Skin of body (tissue), 2 donors: ENCODE measurements around the genes IGF2 and INS.

- RAMPAGE, long total RNA = no peak
Observed at GRCh38 chr11:1747079-1747684, 3.2 kb downstream of the IFITM10 start.

DNA sequence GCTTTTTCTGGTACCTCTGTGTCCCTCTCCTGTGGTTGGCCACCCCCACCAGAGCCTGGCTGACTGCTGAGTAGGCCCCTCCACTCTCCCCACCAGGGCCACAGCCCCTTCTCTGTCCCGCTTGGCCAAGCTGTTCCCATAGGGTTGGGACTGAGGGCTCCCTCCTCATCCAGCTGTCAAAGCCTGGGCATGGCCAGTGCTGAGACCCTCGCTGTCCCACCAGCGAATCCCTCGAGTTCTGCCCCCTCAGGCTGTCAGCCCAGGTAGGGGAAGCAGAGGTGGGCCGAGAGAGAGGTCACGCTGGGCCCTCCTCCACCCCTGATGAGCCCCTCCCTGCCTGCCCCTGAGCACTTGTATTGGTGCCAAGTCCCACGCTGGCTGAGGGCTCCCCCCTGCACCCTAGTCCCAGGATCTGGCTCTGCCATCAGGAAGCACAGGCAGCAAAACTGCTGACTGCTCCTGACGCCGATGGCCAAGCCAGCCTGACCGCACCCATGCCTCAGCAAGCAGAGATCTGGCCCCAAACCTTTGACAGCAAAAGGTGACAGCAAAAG is 3.4 kb downstream of the PRR33 start:
- RAMPAGE, long total RNA = no peak

- RAMPAGE, long total RNA = no peak
Observed at GRCh38 chr11:1892596-1893289, 1.0 kb upstream of the PRR33 start.

DNA sequence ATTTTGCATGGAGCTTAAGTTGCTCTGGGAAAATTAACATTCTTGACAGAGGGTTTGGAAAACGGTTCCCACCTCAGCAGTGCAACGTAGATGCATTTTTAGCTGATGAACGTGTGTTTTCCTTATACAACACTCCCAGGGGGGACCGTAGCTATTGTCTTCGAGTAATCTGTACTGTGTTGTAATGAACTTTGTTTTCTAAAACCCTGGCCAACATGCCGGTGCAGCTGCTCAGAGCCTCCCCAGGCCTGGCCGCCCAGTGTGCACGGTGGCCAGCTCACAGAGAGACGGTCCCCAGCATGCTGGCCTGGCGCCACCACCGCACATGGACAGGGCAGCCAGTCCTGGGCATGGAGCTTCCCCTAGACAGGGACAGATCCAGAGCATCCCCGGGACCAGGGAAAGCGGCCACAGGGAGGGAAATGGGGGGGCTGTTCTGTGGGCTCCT is 2.1 kb downstream of the TNNT3 start:
- RAMPAGE, long total RNA = no peak

- RAMPAGE, long total RNA = no peak
Observed at GRCh38 chr11:1931239-1931728, 11.8 kb downstream of the TNNT3 start.

DNA sequence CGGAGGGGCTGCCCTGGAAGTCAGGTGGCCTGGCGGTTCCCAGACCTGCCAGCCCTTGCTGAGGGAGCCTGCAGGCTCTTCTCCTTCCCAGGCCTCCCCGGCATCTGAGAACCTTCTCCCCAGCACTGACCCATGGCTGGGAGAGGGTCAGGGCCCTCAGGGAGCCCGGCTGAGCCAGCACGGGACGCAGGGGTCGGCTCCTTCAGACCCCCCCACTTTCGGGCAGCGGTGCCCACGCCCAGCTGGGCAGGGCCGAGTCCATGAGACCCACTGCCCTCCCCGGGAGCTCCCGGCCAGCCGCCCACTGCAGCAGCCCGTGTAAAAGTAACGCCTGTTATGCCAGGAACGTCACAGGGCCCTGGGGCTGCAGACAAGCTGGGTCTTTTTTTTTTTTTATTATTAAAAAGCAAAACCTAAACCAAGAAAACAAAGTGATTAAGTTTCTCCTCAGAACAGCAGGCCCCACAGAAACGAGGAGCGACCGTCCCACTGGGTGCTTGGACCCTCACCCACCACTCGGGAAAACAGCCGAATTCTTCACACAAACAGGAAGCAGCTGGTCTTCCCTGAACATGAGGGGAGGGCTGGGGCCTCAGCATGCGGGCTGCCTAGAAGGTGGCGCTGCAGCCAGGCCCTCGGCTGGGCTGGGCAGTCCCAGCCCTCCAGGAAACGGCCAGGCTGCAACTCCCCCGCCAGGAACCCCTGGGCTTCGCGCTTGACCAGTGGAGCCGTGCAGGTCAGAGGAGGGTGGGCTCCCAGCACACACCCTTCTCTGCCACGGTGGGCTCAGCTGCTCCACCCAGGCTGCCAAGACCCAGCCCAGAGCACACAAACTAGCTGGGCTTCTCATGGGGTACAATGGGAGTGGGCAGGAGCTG is 29.9 kb downstream of the IGF2 start:
- RAMPAGE, long total RNA = no peak

DNA sequence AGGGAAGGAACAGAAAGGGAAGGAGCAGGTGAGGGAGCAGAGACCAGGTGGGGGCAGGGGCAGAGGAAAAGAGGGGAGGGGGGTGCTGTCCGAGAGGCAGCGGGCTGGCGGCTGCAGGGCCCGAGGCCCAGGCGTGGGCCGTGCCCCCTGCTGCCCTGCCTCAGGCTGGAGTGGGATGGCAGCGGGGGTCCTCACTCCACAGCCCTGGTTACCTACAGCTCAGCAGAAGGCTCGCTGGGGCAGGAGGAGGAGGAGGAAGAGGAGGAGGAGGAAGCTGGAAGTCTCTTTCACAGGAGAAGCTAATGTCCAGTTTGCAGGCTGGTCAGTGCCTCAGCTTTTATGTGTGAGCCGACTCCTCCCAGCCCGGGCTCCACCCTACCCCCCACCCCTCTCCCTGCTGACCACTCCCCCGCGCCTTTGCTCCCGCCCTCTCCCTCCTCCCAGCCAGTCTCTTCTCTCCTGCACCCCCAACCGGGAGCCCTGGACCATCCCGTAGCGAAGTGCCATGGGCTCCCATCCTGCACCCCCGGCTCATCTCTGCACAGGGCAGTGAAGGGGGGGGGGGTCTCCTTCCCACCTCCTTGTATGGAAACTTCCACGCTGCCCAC is 2.1 kb downstream of the IGF2 start:
- RAMPAGE, long total RNA = no peak

- RAMPAGE, long total RNA = no peak
Observed at GRCh38 chr11:2139062-2139485, at the start of gene IGF2. Gene IGF2 (minus strand): TSS chr11:2139389.

GRCh38 chr11:2157344-2157785 is 3.6 kb downstream of the INS start:
- RAMPAGE, long total RNA = no peak

GRCh38 chr11:2161141-2161360 is at the start of gene INS:
Gene INS (minus strand): TSS chr11:2161209.
- RAMPAGE, long total RNA = no peak

- RAMPAGE, long total RNA = no peak
Observed at GRCh38 chr11:2166110-2166511, 5.1 kb upstream of the INS start.

GRCh38 chr11:2379392-2380011 is 2.4 kb downstream of the CD81 start:
- RAMPAGE, long total RNA = no peak

DNA sequence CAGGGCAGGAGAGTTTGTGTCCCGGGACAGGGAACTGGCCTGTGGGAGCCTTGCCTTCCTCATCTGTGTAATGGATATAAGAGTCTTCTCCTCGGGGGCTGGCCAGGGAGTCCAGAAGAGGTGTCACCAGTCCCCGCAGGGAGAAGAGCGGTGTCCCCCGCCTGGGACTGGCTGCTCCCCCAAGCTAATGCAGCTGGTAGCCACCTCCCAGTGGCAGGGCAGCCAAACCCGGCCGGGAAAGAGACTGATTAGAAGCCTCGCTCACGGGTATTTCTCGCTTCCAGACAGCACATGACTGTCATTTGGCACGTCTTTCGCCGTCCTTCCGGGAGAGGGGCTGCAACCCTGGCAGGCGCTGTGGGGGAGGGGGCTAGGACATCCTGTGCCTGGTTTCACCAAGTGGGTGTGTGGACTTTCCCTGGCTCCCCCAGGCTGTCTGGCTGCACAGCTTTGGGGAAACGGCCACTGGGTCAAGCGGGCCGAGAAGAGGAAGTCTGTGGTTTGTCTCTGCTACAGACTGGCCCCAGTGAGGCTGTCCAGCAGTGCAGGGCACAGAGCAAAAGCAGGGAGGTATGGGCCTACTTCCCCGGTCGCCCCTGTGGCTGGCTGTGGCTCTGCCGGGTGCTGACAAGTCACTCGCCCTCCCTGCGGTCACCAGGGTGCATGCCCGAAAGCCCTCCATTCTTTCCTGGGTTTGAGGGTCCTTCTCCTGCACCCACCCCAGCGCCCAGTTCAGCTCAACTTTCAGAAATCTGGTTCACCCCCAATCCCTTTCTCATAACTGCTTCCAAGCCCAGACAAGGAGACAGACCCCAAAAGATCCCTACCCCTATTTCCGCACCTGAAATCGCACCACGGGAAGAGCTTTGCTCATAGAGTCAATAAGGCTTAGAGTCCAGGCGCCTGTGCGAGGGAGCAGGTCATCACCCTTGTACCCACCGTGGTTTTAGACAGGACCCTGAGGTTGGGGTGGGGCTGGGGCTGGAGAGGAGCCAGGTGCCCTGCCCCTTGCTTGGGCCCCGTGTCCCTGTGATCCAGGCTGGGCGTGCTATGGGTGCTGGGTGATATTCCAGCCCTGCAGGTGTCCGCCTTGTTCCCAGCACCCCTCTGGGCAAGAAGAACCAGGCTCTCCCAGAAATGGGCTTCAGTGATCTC is 4.0 kb downstream of the CD81 start:
- RAMPAGE, long total RNA = no peak

DNA sequence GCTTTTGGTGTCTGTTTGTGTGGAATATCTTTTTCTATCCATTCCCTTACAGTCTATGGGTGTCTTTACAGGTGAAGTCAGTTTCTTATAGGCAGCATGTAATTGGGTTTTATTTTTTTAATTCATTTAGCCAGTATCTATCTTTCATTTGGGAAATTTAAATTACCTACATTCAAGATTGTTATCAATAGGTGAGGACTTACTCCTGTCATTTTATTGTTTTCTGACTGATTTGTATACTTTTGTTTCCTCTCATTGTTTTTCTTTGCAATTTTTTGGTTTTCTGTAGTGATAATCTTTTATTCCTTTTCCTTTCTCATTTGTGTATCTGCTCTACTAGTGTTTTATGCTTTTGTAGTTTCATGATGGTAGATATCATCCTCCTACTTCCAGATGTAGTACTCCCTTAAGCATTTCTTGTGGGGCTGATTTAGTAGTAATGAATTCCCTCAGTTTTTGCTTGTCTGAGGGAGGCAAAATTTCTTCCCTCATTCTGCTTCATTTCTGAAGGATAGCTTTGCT is 204.3 kb downstream of the KCNQ1 start:
- RAMPAGE, long total RNA = no peak

DNA sequence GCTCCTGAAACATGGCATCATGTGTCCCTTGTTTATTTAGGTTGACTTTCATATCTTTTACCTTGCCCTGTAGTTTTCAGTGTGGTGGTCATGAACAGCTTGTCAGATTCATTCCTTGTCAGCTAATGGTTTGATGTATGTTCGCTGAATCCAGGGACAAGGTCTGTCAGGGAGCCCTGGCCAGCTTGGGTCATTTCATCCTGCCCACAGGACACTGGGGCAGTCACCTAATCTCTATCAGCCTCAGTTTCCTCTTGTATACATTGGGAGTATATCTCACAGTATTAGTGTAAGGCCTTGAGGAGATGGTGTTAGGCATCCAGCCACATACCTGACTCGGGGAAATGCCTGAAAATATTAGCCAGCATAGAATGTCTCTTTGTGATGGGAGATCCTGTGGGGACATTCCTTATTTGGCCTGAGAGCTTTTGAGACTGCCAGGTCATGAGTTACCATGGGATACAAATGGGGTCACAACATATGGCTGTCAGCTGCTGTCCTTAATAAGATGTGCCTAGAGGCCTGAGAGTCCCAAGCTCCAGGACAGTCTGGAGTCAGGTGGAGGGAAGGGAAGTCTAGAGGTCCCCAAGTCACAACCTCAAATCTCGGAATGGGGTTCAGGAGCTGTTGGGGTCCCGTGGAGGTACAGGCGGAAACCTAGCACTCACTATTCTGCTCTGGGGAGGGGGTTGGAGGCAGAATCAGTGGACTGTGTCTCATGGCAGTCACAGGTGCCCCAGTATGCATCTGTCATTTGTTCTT is 216.0 kb downstream of the CDKN1C start:
- RAMPAGE, long total RNA = no peak

- RAMPAGE, long total RNA = no peak
Observed at GRCh38 chr11:2699567-2700561, 185.7 kb downstream of the CDKN1C start.

DNA sequence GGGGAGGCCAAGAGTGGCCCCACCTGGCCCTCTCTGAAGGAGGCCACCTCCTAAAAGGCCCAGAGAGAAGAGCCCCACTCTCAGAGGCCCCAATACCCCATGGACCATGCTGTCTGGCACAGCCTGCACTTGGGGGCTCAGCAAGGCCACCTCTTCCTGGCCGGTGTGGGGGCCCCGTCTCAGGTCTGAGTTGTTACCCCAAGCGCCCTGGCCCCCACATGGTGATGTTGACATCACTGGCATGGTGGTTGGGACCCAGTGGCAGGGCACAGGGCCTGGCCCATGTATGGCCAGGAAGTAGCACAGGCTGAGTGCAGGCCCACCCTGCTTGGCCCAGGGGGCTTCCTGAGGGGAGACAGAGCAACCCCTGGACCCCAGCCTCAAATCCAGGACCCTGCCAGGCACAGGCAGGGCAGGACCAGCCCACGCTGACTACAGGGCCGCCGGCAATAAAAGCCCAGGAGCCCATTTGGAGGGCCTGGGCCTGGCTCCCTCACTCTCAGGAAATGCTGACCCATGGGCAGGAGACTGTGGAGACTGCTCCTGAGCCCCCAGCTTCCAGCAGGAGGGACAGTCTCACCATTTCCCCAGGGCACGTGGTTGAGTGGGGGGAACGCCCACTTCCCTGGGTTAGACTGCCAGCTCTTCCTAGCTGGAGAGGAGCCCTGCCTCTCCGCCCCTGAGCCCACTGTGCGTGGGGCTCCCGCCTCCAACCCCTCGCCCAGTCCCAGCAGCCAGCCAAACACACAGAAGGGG is 37.4 kb downstream of the CDKN1C start:
- RAMPAGE, long total RNA = no peak

- RAMPAGE, long total RNA = no peak
Observed at GRCh38 chr11:2869115-2869727, 16.4 kb downstream of the CDKN1C start.

DNA sequence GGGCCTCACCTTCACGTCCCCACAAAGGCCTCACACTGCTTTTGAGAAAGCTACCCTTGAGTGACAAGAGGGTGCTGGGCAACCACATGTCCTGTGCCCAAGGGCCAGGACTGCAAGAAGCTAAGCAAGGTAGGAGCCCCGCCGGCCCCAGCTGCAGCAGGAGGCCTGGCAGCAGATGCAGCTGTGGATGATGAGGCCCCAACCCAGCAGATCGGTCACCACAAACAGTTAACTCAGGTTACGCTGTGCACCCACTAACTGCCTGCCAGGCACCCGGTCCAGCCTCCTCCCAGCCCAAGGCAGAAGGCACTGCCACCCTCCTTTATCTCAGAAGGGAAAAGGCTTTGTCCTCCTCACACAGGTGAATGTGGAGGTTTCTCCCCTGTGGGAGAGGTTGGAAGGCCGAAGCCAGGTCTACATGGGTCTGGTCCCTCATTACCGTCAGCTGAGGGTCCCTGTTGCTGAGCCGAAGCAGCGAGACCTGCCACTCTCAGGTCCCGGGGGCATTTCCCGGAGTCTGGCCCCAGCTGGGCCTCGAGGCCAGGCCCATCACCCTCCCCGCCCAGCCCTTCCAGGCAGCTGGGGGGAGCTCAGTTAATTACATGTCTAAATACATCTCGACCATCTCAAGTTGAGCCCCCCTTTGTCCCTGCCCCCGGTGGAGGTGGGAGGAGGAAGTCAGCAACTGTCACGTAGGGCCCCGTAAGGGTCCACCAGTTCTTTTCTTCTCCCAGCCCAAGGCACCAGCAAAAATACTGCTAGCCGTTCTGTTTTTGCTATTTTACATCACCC is 3.8 kb downstream of the CDKN1C start:
- RAMPAGE, long total RNA = no peak

- RAMPAGE, long total RNA = no peak
Observed at GRCh38 chr11:2887037-2887519, 1.5 kb upstream of the CDKN1C start.